MCF 10A (cell line): Measurements from ENCODE around the genes NFE2, LACRT, DCD and RDH5.

GRCh38 chr12:54258996-54259905 lies 20.7 kb downstream of the CBX5 start:
- PRO-cap = bidirectional peak, plus-strand start at chr12:54259298, minus-strand start at chr12:54259262; bidirectional peak, plus-strand start at chr12:54259724, minus-strand start at chr12:54259566
- RRBS = no CpG with 5 or more reads among the region's 9 CpGs

DNA sequence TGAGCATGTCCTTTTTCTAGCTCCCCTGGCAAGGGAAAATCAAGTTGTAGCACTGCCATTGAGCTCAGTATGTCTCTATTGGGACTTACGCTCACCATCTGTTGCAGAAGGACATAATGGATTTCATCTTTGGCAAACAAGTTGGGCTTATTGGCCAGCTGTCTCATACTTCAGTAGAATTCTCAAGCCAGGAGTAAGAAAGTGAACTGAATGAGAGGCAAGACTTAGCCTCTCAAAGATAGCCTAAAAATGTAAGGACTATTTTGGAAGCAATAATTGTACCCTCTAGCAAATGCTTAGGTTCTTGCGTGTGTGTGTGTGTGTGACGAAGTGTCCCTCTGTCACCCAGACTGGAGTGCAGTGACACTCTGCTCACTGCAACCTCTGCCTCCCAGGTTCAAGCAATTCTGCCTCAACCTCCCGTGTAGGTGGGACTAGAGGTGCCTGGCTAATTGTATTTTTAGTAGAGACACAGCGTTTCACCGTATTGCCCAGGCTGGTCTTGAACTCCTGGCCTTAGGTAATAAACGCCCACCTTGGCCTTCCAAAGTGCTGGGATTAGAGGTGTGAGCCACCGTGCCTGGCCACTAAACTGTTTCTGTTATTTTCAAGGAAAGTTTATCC lies 6.9 kb downstream of the HNRNPA1 start:
- PRO-cap = no peak
- RRBS = no CpG with 5 or more reads among the region's 8 CpGs

DNA sequence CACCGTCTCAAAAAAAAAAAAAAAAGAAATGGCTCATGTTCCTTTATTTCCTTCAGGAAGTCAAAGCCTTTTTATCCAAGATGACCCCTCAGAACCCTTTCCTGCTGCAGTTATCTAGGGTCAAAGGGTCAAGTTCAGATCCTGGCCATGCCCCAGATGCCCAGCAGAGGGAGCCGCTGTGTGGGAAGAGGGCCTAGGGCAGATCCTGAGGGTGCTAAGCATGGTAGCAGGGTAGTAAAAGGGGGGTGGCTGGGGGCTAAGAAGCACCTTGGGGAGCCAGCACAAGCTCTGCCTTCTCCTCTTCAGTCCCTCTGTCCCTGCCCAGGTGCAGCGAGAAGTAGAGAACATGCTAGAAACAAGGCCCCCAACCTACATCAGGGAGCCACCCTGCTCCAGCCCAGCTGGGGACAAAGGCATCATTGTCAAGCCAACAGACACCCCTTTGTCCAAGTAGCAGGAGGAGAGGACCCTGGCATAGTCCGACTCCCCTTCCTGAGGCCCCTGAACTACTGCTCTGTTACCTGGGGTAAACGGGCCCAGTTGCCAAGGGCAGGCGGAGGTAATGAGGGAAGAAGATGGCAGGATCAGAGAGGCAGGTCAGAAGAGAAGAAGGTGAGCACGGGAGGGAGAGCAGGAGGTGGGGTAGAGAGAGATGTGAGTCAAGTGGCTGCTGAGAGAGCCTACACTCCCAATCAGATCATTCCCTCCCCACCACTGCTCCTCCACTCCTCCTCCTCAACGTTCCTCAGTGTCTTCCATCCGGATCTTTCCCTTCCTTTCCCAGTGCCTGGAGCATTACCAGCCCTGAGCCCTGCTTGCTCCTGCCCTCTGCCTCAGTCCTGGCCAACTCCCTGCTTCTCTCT lies 6.4 kb downstream of the NFE2 start:
- PRO-cap = no peak
- RRBS = no CpG with 5 or more reads among the region's 9 CpGs

DNA sequence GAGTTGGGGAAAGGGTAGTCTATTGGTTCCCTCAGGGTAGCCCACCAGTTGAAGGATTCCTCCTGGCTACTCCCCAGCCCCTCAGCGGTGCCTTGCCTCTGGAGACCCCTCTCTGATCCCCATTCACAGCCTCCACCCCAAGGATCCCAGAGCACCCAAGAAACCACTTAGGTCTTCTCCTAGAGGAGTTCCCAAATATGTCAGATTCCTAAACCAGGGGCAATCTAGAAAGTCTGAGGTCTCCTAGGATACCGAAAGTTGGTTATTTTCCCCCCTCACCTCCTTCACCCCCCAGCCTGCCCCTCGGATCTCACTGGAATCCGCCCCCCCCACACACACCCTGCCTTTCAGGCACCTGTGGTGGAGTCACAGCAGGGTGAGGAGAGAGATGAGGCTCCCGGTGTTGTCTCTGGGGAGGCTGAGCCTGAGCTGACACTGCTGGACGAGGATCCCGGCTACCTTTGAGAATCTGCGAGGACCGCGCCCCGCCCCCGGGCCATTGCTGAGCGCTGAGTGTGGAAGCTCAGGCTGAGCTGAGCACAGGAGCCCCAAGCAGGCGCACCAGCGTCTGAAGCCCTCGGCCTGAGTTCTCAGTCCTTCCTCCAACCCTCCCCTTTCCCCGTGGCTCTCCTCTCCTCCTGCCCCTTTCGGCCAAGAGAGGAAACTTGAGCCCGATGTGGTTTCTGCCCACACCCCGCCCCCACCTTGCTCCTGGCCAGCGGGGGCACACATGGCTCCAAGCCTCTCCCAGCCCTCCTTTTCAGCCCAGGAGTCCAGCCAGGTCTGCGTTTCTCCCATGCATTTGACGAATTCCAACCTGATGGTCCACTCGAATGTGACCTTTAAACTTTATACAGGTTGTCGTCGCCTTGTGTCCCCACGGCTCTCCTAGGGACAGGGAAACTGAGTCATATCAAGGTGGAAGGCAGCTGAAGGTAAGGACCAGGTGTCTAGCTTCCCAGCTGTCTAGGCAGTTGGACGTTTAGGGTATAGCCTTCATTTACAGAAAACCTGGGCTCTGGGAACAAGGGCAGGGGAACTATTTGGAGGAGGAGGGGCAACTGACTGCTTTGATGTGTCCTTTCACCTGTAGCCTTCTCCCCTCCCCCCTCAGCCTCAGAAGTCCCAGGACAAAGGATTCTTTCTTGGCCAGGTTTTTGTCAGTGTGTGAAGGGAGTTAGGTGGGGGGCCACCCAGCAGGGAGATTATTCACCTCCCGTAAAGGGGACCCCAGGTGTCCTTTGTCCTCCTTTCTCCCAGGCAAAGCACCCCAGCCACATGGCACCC lies at the start of gene NFE2:
Gene NFE2, minus strand, starts transcription at position 570 of the 1,287 bp plus-strand sequence.
- PRO-cap = bidirectional peak, plus-strand start at position 526 of the sequence, minus-strand start at position 431 of the sequence
- RRBS = 2% methylated on average over 3 of the region's 29 CpGs

DNA sequence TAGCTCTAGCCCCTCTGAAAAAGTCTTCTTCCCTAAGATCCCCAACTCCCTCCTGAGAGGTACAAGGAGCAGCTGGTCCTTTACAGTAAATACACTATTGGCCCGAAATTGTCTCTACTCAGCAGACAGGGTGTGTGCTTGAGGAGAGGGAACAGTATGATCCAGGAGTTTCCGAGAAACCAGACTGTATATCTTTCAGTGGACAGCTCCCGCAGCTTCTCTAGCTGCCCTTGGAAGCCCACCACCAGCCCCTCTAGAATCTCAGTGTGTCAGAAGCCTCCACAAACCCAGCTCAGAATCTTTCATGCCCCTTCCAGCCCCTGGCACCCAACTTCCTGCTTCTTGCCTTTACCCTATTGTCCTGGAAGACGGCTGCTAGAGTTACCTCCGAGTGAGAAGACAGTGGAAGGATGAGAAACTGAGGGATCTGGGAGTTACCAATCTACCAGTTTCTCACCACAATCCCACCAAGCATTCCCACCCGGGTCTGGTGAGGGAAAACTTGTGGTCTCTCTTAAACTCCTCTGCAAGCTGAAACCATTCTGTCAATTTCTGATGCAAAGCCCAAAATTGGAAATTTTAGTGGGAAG lies 7.9 kb downstream of the GPR84 start:
- PRO-cap = no peak
- RRBS = no CpG with 5 or more reads among the region's 6 CpGs

DNA sequence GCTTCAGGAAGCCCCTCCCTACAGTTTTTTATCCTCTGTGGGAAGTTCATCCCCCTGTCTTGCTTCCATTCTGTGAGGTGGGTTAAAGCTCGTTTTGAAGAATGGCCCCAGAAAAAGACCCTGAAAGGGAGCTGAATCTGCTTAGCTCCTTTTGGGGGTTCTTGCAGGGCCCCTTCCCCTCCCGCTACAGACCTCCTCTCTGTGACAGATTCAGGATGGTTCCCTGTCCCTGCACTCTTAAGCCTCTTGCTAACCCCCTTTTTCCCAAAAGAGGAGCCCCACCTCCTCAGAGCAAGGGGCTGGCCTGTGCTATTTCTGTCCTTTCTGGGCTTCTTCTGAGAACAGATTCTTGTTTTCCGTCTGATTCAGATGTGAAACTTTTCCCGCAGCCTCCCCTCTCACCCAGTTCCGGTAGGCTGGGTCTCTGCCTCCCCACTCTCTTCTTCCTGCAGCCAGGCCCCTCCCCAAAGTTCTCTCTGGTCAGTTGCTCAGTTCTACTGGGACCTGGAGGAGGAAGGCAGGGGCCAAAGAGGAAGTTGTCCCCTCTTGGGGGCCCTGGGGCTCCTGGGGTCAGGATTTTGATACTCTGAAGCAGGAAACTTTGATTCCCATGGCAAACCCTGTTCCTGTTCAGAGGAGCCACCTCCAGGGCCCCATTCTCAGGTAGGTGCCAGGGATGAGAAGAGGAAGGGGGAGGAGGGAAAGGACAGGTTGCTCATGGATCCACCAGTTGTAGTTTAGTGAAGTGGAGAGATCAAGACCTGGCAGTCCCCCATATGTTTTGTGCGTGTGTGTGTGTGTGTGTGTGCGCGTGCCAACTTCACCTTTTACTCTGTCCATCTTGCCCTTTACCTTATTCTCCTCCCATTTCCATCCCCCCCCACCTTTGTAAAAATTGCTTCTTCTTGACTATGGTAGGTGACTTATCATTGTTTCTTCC lies 11.8 kb downstream of the PDE1B start:
- PRO-cap = no peak
- RRBS = no CpG with 5 or more reads among the region's 8 CpGs

DNA sequence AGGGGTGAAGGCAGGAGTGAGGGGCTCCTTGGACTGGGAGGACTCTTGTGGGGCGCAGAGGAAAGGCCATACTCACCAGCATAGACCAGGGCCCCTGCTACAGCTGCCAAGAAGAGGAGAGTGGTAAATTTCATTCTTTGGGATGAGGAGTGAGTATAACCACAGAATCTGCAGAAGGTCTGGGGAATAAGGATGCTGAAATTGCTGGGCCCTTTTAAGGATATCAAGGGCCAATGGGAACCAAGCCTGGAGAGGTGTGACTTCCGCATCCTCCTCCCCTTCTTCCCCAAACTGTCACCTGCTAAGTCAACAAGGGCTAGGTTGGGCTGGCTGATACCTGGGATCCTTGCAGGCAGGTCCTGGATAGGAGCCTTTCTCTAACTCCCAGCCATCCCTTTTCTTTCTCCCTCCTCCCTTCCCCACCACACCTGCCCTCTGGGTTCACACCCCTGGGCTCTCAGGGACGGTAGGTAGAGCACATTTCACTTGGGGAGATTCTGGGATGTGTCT lies at the start of gene LACRT:
Gene LACRT, minus strand, starts transcription at position 188 of the 510 bp plus-strand sequence.
- PRO-cap = no peak
- RRBS = no CpG with 5 or more reads among the region's 3 CpGs

- PRO-cap = no peak
Measured at GRCh38 chr12:54648247-54648446, at the start of gene DCD. TSS of gene DCD (minus strand) at chr12:54648365.

GRCh38 chr12:54983474-54984074 lies 988 bp downstream of the TESPA1 start:
- PRO-cap = no peak
- RRBS = no CpG with 5 or more reads among the region's 2 CpGs

- PRO-cap = no peak
- RRBS = no CpG with 5 or more reads among the region's 2 CpGs
Measured at GRCh38 chr12:55483759-55484111, 8.4 kb upstream of the OR6C68 start.

- PRO-cap = no peak
- RRBS = no CpG with 5 or more reads among the region's 6 CpGs
Measured at GRCh38 chr12:55636048-55636740, 498 bp upstream of the OR10P1 start.

GRCh38 chr12:55646078-55646889 lies 9.6 kb downstream of the OR10P1 start:
- PRO-cap = no peak
- RRBS = 4% methylated on average over 13 of the region's 41 CpGs

DNA sequence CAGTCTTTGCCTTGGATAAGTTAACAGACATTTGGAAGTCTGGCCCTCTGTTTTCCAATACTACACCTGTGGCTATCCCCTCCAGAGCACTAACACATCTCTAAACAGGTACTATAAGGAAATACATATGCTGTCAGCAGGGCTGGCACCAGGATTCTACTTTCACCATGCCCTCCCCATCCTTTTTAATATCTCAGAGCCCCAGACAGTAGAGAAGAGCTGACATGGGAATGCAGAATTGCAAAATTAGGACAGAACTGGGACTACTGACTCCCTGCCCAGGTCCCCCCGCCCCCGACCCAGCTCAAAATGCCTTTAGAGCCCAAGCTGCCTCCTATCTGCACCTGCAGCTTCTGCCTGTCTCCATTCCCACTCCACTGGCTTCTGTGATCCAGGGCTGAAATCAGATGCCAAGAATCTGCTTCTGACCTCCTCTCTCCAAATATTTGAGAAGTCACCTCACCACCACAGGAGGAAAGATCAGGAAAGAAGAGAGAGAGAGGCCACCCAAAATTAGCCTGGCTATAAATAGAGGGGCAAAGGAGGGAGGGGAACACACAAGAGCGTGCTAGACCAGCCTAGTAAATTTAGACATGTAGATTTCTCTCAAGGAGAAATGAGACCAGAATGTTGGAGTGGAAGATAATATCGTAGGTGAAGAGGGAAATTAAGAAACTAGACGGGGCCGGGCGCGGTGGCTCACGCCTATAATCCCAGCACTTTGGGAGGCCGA lies 1.9 kb upstream of the ITGA7 start:
- PRO-cap = no peak
- RRBS = no CpG with 5 or more reads among the region's 10 CpGs

DNA sequence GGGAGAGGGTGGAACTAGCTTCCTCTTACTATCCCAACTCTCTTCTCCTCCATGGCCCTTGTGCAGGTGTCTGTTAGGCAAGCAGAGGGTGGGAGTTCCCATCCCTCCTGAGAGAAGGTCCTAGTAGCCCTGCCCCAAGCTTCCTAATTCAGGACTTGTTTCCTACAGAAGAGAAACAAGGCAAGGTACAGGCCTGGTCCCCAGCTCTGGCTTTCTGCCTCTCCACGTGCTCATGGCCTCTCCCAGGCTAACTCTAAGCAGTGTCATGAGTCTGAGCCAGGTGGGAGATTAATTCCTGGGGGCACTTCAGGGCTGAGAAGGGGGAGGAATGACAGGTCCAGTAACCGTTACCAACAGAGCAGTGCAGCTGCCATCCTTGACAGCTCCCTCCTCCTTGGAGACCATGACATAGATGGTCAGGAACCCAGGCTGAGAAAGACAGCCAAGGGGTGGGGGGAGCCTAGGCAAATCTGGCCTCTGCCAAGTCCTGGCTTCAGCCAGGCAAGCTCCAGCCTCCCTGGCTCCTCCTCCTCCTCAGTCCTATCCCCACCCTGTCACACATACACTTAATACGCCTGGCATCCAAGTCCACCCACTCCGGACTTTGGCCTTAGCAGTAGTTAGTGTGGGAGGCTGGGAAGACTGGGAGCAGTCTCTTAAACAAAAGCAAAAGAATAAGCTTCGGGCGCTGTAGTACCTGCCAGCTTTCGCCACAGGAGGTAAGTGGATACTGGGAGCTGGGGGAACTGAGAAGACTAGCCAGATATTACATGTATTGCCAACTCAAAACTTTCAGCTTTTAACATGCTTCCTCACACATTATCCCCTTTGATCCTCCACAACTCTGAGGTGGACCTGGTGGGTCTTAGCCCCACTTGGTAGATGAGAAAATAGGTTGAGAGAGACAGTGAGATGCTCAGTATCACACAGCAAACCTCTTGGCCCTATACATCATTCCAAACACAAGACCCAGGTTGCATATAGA lies at the start of gene RDH5:
Gene RDH5, plus strand, starts transcription at position 595 of the 985 bp plus-strand sequence.
- PRO-cap = no peak
- RRBS = no CpG with 5 or more reads among the region's 7 CpGs

DNA sequence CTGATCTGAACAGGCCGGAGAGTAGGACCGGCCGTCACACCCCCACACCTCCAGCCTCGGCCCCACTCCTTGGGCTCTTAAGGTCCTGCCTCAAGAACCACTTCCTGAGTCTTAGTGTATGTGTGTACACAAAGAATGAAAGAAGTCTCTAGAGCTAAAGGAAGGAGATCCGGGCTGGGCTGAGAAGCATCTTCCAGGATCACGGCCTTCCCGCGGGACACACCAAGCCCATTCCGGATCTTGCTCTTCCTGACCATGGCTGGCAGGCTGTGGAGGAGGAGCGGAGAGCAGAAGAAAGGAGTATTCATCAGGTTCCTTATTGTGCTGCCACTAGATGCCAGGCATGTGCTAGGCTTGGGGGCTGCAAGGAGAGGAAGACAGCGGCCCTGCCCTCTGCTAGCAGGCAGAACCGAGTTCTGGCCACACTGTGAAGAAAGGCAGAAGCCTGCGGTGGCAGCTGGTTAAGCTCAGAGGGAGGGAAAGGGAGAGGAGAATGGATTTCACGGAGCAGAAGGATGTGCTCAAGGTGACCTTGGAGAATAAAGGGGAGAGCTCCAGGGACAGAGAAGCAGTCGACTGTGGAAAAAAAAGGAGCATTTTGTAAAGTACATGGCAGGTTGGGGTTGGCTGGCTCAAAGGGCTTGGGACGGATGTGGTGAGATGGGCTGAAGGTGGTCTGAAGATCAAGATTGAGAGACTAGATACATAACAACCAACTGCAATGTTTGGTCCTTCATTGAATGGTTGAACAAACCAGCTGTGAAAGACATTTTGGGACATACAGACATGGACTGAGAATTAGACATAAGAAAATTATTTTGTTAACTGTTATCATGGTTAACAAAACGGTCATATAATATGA lies 1.4 kb upstream of the CD63 start:
- PRO-cap = no peak
- RRBS = 44% methylated on average over 5 of the region's 17 CpGs

DNA sequence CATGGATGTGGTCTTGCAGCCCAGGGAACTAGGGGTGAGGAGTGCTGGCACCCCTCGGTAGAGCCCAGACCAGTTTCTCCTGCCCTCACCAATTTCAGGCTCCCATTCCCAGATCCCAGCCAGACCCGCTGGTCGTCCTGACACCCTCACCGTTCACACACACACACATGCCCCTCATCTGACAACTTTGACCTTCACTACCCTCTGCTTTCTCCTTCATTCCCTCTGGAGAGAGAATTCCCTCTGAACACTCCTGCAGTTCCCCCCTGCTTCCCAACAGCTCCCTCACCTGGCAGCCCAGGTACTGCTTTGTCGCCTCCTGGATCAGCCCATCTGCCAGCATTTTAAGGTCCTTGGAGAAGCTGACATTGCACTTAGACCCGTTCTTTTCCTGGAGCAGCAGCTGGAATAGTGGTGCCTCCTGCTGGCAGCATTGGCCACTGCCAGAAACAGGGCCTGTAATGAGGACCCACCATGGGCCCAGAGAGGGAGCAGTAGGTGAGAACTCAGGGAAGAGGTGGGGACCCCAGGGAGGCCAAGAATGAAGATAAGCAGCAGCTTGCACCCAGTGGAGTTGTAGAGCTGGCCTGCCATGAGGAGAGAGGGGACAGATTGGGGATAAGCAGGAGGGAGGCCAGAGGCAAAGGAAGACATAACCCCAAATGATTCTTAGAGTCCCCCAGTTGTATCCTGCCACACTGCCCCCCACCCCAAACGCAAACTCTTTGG lies 5.8 kb upstream of the GDF11 start:
- PRO-cap = no peak
- RRBS = no CpG with 5 or more reads among the region's 7 CpGs

- PRO-cap = no peak
- RRBS = no CpG with 5 or more reads among the region's 5 CpGs
Measured at GRCh38 chr12:55909160-55909760, 18.4 kb downstream of the PYM1 start.

DNA sequence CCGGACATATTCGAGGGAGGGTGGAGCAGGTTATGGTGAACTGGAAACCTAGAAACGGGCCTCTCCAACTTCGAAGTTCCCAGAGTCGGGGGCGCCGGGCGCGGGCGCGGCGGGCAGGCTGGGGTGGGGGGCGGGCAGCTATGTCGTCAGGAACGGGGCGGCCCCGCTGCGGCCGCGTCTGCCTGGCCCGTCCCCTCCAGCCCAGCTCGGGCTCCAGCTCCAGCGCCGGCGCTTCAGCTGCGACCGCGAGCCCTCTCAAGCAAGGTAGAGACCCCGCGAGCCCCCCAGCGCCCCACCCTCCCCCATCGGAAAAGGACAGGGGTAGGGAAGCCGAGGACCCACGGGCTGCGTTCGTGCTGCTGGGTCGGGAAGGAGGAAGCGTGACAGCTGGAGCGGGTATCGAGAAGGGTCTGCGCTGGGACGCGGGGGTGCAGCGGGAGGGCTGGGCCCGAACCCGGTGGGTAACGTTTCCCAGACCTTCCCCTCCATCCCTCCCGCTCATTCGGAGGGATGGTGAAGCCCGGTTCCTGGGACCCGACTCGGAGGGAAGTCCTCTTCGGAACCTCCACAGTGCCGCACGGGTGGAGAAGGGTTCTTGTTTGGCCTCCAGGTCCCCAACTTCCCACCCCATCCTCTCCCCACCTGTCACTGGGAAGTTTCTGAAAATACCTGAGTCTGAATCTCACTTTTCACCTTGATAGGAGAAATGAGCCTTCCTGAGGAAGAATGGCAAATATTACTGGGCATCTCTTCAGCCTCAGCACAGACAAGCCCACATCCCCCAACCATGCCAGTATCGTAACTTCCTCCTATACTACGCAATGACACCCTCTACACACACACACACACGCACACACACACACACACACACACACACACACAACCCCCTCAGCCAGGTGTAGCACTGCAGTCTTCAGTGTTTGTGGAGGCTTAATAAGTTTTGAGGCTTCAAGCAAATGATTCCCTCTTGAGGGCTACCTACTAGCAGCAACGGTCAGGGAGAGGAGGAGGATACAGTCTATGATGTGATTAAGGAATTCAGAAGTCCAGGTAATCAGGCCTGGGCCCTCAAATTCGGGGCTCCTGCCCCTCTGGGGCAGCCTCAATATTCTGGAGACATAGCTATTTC lies 1.3 kb downstream of the DGKA start:
- PRO-cap = bidirectional peak, plus-strand start at position 236 of the sequence, minus-strand start at position 117 of the sequence
- RRBS = 2% methylated on average over 11 of the region's 60 CpGs

GRCh38 chr12:55989919-55990159 lies 7.2 kb upstream of the SUOX start:
- PRO-cap = no peak
- RRBS = no CpG with 5 or more reads among the region's 6 CpGs

DNA sequence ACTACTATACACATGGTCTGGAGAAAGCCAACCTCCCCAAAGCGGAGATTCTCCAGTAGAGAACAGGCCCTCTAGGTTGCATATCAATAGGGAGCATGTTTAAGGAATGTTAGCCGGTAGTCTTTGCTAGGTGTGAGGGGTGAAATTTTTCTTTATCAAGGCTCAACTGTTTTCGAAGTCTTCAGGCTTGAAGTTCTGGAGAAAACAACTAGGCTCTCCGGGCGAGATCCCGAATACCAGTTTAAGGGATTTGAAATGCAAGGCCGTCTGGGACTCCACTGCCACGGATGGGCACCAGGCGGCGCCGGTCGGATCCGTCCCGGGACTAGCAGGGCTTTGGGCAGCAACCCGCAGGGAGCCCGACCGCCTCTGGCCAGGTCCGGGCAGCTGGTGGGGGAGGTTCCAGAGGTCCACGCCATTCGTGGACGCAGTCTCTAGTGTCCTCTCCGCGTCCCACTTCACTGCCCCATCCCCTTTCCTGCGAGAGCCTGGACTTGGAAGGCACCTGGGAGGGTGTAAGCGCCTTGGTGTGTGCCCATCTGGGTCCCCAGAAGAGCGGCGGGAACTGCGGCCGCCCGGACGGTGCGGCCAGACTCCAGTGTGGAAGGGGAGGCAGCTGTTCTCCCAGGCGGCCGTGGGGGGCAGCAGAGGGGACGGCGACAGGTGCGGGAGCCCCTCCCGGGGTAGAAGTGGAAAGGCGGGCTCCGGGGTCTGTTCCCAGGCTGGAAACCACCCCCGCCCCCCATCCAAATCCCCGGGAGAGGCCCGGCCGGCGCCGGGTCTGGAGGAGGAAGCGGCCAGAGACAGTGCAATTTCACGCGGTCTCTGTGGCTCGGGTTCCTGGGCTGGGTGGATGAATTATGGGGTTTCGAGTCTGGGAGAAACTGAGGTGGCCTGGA lies 925 bp upstream of the ERBB3 start:
- PRO-cap = bidirectional peak, plus-strand start at position 550 of the sequence, minus-strand start at position 371 of the sequence; bidirectional peak, plus-strand start at position 760 of the sequence, minus-strand start at position 600 of the sequence
- RRBS = 10% methylated on average over 16 of the region's 51 CpGs